A172 (cell line): ENCODE results near the genes PSKH1, DPEP2, ESRP2 and CDH3.

DNA sequence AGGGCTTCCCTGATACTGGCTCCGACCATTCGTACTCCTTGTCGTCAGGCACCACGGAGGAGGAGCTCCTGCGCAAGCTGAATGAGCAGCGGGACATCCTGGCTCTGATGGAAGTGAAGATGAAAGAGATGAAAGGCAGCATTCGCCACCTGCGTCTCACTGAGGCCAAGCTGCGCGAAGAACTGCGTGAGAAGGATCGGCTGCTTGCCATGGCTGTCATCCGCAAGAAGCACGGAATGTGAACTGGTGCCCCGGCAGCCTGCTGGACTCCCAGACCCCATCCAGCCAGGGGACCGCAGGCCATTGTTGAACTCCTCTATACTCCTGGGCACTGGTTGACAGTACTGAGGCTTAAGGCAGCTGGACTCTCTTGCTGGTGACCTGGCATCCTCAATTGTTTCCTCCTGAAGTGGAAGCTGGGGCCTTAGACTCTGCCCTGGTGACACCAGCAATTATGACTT is 1.2 kb downstream of the THAP11 start:
- RAMPAGE, long total RNA = no peak

- RAMPAGE, long total RNA = no peak
Measured at GRCh38 chr16:67893140-67894188, at the start of gene PSKH1. TSS of gene PSKH1 (plus strand) at chr16:67893254.

- RAMPAGE, long total RNA = no peak
Measured at GRCh38 chr16:67916224-67916783, 15.4 kb downstream of the CTRL start.

- RAMPAGE, long total RNA = no peak
Measured at GRCh38 chr16:67957561-67958303, 10.7 kb downstream of the SLC12A4 start.

DNA sequence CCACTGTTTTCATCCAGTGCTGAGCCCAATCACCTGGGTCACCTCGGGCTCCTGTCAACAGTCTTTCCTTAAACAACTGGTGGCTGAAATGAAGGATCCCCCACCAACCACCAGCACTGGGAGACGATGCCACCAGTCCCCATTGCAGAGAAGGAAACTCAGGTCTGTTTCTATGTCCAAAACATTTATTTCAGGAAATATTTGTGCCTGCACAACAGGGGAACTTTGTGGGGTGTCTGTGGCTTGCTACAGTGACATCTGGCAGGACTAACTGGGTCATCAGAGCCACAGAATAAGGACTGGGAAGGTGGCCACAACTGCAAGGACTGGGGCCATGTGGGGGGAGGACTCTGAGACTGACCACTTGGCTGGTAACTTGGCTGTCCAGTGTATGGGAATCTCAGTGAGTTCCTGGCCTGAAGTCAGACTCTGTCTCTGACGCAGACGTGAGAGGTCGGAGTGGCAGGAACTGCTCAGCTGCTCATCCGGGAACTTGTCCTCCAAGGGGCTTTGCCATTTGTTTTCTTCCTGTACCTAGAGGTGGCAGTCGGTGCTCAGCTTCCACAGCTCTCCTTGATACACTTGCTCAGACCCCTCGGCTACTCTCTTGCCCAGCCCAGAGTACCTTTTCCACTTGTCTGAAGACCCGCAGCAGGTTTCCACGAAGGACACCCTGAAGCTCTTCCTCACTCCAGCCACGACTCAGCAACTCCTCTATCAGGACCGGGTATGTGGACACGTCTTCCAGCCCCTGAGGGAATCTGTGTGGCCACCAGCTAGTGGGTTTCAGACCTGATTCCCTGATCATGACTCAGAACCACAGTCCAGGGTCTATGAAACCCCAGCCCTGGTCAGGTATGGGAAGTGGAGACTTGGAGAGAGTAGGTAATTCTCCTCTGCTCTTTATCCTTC is 7.2 kb upstream of the DPEP3 start:
- RAMPAGE, long total RNA = no peak

DNA sequence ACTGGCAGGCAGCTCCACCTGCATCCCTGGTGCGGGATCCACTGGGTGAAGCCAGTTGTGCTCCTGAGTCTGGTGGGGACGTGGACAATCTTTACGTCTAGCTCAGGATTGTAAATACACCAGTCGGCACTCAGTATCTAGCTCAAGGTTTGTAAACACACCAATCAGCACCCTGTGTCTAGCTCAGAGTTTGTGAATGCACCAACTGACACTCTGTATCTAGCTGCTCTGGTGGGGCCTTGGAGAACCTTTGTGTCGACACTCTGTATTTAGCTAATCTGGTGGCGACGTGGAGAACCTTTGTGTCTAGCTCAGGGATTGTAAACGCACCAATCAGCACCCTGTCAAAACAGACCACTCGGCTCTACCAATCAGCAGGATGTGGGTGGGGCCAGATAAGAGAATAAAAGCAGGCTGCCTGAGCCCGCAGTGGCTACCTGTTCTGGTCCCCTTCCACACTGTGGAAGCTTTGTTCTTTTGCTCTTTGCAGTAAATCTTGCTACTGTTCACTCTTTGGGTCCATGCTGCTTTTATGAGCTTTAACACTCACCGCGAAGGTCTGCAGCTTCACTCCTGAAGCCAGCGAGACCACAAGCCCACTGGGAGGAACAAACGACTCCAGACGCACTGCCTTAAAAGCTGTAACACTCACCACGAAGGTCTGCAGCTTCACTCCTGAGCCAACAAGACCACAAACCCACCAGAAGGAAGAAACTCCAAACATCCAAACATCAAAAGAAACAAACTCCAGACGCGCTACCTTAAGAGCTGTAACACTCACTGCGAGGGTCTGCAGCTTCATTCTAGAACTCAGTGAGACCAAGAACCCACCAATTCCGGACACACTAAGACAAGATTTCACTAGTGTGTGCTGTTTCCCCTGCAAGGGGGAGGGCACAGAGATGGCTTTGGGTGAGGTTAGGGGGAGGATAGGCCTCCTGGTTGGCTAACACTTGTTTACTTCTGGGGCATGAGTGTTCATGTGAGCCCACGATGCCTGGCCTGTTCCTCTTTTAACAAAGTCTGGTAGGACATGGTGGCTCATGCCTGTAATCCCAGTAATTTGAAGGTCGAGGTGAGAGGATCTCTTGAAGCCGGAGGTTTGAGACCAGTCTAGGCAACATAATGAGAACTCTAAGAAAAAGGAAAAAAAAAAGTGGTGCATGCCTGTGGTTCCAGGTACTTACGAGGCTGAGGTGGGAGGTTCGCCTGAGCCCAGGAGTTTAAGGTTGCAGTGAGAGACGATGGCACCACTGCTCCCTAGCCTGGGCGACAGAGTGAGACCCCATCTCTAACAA is at the start of gene DPEP2:
Gene DPEP2 (minus strand): TSS at position 870 of the 1,298 bp plus-strand sequence.
- RAMPAGE, long total RNA = no peak

- RAMPAGE, long total RNA = no peak
Measured at GRCh38 chr16:68031877-68032538, 8.9 kb downstream of the DUS2 start.

GRCh38 chr16:68069232-68069991 is 15.8 kb upstream of the NFATC3 start:
- RAMPAGE, long total RNA = no peak

GRCh38 chr16:68214089-68214669 is 21.7 kb downstream of the ESRP2 start:
- RAMPAGE, long total RNA = no peak

DNA sequence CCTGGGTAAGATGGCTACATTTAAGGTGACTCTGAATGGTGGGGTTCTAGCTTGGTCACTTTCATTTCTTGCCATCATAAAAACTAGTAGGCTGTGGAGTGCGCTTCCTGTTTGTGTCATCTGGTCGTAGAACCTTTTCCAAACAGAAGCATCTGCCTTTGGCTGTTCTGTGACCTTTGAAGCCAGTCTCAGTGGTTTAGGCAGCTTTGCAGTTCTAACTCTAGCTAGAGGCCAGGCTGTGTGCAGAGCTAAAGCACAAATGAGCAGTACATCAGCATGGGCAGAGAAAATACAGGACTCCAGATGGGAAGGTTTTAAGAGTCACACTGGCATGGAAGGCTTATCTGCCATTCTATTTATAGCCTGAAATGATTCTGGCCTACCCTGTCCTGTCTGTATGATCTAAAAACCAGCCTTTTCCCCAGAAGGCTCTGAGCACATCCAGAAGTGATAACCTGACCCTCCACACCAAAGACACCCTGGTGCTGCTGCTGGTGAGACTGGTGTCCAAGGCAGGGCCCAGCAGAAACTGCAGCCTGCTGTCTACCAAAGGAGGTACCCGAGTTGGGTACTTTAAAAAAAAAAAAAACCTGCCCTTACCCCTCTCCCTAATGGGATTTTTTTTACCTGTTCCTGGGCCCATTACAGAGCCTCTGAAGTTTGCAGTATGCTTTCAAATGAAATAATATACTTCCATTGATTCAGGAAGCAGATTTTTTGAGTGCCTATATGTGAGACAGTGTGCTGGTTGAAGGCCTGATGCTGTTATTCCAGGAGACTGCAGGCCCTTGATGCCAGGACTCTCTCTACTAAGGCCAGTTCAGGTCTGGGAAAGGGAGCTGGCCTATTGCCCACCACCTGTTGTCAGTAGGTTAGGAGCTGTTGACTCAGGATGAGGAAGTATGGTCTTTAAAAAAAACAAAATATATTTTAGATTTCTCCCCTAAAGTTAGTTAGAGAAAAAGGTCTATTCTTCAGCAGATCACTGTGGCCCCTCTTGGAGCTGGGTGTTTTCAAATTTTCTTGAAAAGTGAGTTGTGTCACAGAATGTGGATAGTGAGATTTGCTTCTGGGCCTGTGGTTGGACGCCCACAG is 8.4 kb downstream of the ESRP2 start:
- RAMPAGE, long total RNA = no peak

- RAMPAGE, long total RNA = no peak
Measured at GRCh38 chr16:68235435-68236248, at the start of gene ESRP2. TSS of gene ESRP2 (minus strand) at chr16:68236127.

- RAMPAGE, long total RNA = no peak
Measured at GRCh38 chr16:68263493-68263938, 810 bp upstream of the SLC7A6 start.

DNA sequence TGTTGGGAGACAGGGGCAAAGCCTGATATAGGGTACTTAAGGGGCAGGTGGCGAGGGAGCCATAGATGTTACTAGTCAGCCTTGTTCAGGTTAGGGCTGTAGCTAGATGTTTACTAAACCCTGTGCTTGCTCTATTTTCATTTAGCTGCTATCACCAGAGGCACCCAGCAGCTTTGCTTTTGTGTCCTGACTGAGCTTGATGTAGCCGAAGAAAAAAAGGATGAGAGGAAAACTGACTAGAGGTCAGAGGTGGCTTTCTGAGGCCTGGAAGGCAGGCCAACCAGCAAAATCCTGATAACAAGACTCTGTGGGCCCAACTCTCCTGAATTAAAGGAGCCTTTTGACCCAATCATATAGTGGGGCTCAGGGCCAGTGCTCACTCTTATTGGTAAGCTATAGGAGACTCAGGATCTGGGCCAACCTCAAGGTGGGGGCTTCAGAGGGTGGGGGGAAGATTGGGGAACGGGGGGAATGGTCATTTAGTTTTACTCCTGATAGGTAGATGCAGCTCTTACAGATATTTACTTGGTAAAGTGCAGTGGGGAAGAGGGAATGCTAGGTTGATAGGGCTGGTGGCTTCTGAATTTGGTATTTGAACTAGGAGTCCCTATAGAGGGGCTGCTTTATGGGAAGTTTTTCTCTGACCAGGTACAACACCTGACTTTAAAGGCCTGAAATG is 13.5 kb downstream of the SLC7A6OS start:
- RAMPAGE, long total RNA = no peak

DNA sequence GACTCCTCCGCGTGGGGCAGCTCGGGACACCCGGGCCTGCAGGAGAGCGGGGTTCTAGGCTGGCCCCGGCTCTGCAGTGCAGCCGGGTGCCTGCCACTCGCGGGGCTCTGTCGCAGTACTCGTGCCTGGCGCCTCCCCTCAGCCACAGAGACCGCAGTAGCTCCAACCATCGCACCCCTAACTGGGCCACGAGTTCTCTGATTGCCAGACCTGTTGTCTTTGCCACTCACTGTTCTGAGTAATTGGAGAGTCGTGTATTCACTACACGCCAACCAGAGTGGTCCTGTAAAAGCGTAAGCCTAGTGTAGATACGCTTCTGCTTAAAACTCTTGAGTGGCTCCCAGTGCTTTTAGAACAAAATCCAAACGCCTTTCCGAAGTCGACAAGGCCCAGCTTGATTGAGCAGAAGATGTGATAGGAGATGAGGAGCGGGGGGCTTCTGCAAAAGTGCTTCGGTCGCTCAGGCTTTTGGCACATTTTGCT is 435 bp downstream of the PRMT7 start:
- RAMPAGE, long total RNA = no peak

GRCh38 chr16:68355525-68355981 is 44.7 kb downstream of the PRMT7 start:
- RAMPAGE, long total RNA = no peak

DNA sequence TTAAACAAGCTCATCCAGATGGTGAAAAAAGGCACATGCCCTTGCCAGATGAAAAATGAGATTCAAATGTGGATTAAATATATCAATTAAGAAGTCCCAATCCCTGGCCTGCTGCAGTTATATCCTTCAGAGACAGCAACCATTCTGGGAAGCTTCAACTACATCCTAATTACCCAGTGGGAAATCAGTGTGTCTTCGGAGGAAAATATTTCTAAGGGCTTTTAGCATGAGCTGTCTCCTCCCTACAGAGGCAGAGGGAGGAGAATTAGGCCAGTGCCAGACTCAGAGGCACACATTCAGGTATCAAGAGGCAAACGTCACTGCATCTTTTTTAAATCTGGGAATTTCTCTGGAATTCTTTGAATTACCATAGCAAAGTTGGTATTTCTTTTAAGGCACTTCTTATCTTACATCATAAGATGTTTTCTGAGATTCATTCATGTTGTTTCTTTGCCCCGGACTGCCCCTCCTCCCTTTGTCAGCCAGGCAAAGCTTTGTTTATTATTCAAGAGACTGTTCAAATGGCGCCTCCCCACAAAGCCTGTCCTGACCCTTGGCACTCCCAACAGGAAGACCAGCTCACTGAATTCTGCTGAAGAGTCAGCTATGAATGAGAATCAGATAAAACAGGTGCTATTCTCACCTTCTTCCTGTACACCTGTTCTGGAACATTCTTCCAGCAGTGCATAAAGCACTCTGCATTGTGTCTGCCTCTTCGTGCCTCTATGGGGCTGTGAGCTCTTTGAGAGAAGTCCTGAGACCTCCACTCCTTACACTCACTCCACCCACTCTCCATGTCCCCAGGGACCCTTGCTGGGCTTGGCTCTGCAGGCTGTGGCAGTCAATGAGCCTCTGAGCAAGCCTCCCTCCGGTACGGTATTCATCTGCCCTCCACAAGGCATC is 38.4 kb upstream of the SMPD3 start:
- RAMPAGE, long total RNA = no peak

DNA sequence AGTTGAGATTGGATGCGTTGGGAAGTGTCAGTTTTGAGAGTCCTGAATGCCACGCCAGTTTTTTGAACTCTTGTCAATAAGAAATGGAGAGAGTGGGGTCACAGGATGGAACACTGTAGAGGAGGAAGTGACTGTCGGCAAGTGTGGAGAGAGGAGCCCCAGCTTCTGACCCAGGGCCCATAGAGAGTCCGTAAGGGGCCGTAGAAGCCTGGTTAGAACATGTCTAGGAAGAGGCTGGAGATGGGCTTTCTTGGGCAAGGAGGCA is 894 bp downstream of the ZFP90 start:
- RAMPAGE, long total RNA = no peak

- RAMPAGE, long total RNA = no peak
Measured at GRCh38 chr16:68645221-68645788, at the start of gene CDH3. TSS of gene CDH3 (plus strand) at chr16:68645310.

DNA sequence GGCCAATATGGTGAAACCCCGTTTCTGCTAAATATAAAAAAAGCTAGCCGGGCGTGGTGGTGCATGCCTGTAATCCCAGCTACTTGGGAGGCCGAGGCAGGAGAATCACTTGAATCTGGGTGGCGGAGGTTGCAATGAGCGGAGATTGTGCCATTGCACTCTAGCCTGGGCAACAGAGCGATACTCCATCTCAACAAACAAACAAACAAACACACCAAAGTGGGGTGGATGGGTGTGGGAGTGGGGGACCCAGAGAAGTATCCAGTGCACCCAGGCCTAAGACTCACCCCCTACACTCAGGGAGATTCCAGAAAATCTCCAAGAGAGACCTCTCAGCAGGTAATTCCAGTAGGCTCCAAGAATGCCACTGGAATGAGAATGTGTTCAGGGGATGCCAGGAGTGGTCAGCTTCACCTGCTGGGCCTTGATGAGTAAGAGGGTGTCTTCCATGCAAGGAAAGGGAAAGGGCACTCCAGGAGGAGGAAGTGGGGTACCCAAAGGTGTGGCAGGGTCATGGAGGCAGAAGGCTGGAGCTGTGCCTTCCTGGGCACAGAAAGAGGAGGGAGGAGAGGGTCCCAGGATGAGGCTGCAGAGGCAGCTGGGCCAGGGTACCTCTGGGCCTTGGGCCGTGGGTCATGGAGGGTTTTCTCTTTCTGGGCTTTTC is 9.8 kb downstream of the CDH1 start:
- RAMPAGE, long total RNA = no peak

- RAMPAGE, long total RNA = no peak
Measured at GRCh38 chr16:68782026-68782376, 44.9 kb downstream of the CDH1 start.